Transverse colon (tissue), 4 donors: ENCODE results near the gene MLF1.

- PRO-cap, result no peak
- RAMPAGE, long total RNA, 4 experiments, result no peak in any of the 4 experiments
Measured at GRCh38 chr3:155138708-155139155, 58.6 kb downstream of the MME start.

DNA sequence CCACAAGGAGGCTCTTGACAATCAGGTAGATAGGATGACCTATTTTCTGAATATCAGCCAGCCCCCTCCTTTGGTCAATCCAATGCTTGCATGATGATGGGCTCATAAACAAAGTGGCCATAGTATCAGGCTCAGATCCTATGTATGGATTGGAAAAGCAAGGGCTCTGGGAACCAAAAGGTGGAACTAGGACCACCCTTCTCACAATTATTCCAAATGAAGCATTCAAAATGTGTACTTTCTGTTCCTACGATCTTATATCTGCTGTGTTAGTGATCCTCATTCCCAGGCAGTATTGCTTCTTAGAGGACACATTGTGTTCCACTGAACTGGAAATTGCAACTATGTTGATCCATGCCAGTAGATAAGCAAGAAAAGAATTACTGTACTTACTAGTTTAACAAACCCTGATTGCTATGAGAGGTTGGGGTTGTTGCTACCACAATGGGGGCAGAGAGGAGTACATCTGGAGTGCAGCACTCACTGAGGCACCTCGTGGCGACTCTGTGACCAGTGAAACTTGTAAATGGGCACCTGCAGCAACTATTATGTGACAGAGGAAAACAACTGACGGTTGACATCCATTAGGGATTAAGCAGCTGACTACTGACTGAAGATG is 168.4 kb upstream of the STRIT1 start:
- PRO-cap, result no peak
- RAMPAGE, long total RNA, 4 experiments, result no peak in any of the 4 experiments

GRCh38 chr3:155605643-155606012 is 139.2 kb downstream of the PLCH1 start:
- PRO-cap, result no peak
- RAMPAGE, long total RNA, 4 experiments, result no peak in any of the 4 experiments

DNA sequence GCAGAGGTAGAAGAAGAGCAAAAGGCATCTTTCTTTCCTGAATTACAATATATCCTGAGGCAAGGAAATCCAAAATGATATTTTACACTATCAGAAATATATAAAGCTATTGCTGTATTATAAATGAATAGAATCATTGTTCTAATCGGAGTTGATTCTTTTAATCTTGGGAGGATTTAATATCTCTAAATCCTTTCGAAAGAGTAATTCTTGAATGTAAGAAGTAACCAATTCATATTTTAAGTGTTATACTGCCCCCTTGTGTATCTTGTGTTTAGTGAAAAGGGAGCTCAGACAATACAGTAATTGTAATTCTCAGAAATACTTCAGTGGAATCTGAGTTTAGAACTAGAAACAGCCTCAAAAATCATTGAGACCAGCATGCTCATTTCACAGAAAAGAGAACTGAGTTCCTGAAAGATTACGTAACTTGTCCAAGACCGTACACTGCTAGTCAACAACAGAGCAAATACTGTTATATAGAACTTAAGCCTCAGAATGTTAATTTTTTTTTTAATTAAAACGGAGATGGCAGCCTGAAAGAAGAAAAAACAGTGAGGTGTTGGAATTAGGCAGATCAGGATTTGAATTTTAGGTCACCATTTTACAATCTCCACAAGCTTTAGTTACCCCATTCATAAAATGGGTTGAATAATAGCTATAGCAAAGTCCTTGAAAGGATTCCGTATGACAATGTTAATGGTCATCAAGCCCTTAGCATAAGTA is 42.9 kb downstream of the PLCH1 start:
- PRO-cap, result no peak
- RAMPAGE, long total RNA, 4 experiments, result no peak in any of the 4 experiments

GRCh38 chr3:155743943-155744522 is 838 bp downstream of the PLCH1 start:
- PRO-cap, result bidirectional peak, plus-strand start at chr3:155744229, minus-strand start at chr3:155744199; bidirectional peak, plus-strand start at chr3:155744285, minus-strand start at chr3:155744284
- RAMPAGE, long total RNA, 4 experiments, result no peak in any of the 4 experiments

GRCh38 chr3:155853731-155853912 is 605 bp downstream of the SLC33A1 start:
- PRO-cap, result no peak
- RAMPAGE, long total RNA, 4 experiments, result no peak in any of the 4 experiments

- PRO-cap, result no peak
- RAMPAGE, long total RNA, 4 experiments, result start-site peak on the plus strand in 2 of 4 experiments, at chr3:156142946-156143039 at its widest, 9 to 12 reads per replicate
Measured at GRCh38 chr3:156142719-156143714, 22.6 kb downstream of the KCNAB1 start.

DNA sequence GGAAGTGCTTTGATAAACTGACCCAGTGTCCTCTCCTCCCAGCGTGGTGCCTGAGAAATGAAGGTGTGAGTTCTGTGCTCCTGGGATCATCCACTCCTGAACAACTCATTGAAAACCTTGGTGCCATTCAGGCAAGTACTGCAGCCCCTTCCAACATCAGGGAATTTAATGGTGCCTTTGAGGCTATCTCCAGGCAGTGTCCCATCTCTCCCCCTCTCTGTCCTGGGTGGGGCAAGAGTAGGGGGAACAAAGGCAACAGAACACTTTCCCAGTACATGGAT is 23.6 kb downstream of the SSR3 start:
- PRO-cap, result no peak
- RAMPAGE, long total RNA, 4 experiments, result no peak in any of the 4 experiments

DNA sequence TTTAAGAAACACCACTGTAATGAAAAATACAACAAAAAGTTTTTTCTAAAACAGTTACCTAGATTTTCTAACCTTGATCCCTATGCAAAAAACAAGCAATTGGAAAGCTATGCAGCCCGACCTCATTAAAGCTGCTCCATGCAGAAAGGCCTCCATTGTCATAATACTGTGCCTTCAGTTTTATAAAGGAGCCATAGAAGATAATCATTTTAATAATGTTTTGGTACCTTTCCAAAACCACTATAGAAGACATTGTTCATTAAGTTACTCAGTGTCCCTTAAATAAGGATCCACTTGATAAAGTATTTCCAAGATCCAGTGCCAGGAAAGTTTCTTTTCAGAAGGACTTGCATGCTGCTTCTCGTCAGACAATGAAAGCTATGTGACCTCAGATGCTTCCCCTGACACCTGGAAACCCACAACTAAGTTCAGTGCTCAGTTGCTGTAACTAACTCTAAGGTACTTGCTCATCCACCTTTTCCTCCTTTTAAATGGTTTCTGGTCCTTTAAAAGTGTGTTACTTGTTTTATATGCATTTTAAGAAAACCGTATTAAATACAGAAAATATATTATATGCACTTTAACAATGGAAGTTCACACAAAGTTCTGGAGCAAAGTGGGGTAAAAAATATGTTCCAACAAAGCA is 7.3 kb downstream of the SSR3 start:
- PRO-cap, result no peak
- RAMPAGE, long total RNA, 4 experiments, result no peak in any of the 4 experiments

GRCh38 chr3:156551572-156552147 is 3.3 kb downstream of the SSR3 start:
- PRO-cap, result no peak
- RAMPAGE, long total RNA, 4 experiments, result no peak in any of the 4 experiments

DNA sequence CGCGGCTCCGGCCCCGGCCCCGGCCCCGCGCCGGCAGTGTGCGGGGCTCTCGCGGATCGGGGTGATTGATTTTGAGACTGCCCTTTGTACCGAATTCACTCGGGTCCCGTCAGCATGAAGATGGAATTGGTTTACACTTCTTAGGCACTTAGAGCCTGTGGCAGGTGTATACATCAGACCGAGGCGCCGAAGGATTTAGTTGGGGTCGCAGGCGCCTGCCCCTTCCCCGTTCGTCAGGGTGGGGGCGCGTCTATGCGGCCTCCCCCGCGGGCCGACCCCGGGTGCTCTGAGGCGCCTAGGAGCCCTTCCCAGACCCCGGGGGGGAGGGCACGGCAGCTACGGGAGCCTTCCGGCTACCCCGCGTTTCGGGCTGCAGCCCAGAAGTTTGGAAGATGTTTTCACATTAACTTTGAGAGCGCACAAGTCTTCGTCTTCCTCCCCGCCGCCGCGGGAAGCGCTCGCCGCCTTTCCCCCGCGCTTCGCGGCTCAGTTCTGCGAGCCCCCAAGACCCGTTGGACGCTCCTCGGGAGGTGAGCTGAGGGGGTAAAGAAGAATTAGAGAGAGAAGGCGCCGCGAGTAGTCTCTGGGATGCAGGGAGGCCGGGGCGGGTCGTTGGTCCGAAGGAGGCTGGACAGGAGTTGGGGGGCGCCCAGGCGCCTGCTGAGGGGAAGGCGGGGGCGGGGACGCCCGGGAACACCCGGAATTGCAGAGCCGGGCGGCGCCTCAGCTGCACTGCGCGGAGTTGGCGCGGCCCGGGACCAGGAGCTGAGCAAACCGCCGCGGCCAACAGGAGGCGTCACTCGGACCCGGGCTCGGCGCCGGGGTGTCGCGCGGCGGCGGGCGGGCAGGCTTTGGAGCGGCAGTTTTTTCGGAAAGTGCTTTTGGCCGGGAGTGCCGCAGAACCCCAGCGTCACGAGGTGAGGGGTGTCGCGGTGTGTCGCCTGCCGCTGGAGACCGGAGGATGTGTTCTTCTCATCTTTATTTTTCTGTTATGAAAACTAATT is 774 bp downstream of the TIPARP start:
- PRO-cap, result unidirectional peak, minus-strand start at position 936 of the sequence
- RAMPAGE, long total RNA, 4 experiments, result no peak in any of the 4 experiments

- PRO-cap, result bidirectional peak, plus-strand start at chr3:156825637, minus-strand start at chr3:156825527
- RAMPAGE, long total RNA, 4 experiments, result no peak in any of the 4 experiments
Measured at GRCh38 chr3:156825275-156825854, 788 bp upstream of the LEKR1 start.

DNA sequence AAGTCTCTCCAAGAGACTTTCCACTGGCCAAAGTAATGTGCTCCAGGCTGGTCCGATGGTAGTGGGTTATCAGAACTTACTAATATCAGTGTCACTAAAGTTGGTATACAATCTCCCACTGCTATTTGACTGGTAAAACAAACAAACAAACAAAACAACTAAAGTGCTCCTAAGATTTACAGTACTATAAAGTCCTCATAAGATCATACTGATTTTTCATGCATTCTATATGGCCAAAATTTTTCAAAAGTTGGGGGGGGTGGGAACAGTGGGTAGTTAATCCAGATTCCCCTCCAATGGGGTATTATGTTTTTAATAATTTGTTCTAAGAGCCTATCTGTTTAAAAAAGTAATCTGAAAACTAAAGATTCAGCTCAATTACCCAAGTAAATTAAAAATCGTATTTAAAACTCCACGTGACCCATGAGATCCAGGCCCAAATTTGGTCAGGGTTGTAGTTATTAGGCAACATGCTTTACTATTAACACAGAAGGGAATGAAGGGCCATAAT is 6.4 kb downstream of the CCNL1 start:
- PRO-cap, result no peak
- RAMPAGE, long total RNA, 4 experiments, result start-site peak on the minus strand in 1 of 4 experiments, centred at position 138 of the sequence, 14 reads per replicate

- PRO-cap, result no peak
- RAMPAGE, long total RNA, 4 experiments, result start-site peak on the plus strand in 1 of 4 experiments, at chr3:157442520-157442845 at its widest, 6 to 15 reads per replicate
Measured at GRCh38 chr3:157442147-157443459, 6.0 kb downstream of the PTX3 start.

DNA sequence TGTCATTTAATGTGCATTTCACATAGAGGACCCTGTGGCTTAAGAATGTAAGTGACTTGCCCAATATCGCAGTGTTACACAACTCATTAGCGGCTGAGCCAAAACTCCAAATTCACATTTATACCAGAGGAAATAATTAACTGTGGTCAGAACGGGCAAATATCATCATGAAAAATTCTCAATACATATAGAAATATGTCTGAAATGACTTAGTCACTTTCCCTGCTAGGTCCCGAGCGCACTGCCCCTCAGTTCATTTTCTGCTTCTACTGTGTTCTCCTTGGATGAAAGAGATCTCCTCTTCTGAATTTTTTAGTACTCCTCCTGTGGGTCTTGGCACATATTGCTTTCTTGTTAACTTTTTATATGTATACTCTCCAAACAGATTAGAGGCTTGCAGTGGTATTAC is 33.0 kb downstream of the PTX3 start:
- PRO-cap, result no peak
- RAMPAGE, long total RNA, 4 experiments, result no peak in any of the 4 experiments

DNA sequence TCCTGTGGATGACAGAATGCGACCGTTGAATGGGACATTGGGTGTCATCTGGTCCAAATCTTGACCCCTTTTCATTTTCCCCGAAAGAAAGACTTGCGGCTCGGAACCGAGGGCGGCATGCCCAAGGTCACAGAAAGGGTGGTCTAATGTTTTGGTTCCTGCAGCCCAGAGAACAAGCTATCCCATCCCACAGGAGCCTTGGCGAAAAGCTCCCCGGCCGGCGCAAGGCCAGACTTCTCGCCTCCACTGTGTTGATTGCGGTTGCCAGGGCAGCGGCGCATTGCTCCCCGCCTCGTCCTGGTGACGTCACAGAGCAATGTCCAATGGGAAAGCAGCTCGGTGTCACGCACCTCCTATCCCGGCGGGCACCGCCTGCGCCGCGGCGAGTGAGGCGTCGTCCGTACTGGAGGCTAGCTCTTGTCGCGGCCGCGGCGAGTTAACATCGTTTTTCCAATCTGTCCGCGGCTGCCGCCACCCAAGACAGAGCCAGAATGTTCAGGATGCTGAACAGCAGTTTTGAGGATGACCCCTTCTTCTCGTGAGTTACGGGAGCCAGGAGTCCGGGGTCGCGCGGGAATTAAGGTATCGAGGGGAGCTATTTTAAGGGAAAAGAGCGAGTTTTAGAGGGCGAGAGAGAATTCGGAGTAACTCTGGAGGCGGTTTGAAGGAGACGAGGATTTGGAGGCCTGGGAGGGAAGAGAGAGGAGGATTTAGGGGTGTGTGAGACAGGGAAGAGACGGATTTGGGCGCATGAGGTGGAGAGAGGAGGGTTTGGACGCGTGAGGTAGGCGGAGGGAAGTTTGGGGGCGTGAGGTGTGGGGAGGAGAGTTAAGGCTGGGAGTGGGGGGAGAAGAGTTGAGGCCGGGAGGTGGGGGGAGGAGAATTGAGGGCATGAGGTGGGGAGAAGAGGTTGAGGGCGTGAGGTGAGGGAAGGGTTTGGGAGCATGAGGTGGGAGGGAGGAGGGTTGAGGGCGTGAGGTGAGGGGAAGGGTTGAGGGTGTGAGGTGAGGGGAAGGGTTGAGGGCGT is at the start of gene MLF1:
Gene MLF1 (plus strand): TSS at position 385 of the 1,027 bp plus-strand sequence.
- PRO-cap, result unidirectional peak, plus-strand start at position 385 of the sequence
- RAMPAGE, long total RNA, 4 experiments, result start-site peak on the plus strand in 1 of 4 experiments, centred at position 392 of the sequence, 41 reads per replicate

DNA sequence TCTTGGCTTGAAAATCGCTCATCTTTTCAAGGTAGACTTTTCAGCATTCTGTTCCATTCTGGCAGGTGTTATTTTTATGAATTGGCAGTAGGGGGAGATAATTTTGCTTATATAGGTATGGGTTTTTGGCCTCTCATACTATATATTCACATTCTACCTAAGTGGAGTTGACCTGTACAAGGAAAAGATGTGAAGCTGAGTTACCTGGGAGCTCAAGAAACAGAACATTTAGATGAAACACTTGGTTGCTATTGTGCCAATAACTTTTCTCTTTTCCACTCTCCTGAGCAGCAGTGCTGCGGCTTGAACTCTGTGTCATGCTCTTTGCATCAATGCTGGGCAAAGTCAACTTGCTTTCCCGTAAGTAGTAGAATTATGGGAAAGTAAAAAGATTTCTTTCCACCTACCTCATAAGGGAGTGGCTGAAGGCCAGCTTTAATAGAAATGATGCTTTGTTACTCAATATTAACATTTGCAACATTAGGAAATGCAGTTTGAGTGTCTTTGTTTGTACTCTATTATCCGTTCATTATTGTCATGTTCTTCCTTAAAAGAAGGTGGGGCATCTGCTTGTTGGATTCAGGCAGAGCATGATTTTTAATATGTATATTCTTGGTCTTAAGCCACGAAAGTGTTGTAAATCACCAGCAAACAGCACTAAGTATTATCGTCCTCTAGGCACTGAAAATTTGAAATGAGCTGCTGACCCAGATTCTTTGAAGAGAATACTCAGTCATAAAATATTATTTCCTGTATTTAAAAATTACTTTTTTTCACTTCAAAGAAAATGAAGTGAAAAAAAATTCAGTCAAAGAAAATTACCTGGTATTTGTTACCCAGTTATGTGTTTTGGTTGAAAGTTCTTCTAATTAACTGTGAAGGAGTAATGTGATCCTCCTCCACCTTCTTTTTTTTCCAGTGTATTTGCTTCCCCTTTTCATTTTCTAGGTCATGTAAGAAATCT is 27.6 kb upstream of the MFSD1 start:
- PRO-cap, result no peak
- RAMPAGE, long total RNA, 4 experiments, result no peak in any of the 4 experiments

DNA sequence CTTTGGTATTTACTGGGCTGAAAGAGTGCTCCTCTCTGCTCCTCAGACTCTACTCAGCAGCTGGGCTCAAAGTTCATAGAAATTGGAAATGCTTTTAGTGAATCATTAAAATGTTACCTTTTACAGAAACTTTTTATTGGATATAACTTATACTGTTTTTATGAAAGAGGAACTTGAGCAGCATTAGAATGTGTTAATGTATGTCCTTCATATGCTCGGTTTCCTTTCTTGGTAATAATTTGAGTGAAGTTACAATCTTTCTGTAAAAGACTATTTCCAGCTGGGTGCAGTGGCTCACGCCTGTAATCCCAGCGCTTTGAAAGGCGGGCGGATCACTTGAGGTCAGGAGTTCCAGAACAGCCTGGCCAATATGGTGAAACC is 435.1 kb upstream of the C3orf80 start:
- PRO-cap, result bidirectional peak, plus-strand start at position 161 of the sequence, minus-strand start at position 51 of the sequence
- RAMPAGE, long total RNA, 4 experiments, result no peak in any of the 4 experiments

DNA sequence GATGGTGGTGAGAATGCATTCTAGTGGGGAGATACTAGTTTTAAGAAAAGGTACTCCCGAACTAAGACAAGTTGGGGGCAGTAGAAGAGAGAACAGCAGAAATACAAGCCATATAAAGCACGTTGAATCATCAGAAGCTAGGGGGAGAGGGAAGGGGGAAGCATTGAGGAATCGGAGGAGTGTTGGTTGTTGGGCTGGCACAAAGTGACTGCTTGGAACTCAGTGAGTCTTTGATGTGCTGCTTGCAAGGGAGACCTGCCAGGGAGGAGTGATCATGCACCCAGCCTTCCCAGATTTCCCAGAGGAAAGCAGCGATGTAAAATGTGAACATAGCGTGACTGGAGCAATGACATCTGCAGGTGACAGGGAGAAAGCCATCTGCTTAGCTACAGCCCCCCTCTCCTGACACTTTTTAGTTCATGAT is 429.0 kb upstream of the C3orf80 start:
- PRO-cap, result no peak
- RAMPAGE, long total RNA, 4 experiments, result no peak in any of the 4 experiments

DNA sequence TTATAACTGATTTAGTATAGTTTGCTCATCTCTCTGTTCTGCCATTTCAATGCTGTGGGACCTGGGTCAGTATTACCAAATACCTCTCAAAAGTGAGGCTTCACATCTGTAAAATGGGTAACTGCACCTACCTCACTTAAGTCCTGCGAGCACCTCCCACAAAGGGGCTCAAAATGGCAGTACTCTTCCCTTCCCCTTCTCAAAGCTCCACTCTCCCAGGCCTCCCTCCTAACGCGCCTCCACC is 499 bp downstream of the TRIM59 start:
- PRO-cap, result unidirectional peak, plus-strand start at position 161 of the sequence
- RAMPAGE, long total RNA, 4 experiments, result no peak in any of the 4 experiments